Left cardiac atrium (tissue), 1 donor: ENCODE data around the genes ZNF367 and ZNF782.

GRCh38 chr9:96246222-96246583 lies 55.8 kb downstream of the HSD17B3 start:
- PRO-cap: no peak

DNA sequence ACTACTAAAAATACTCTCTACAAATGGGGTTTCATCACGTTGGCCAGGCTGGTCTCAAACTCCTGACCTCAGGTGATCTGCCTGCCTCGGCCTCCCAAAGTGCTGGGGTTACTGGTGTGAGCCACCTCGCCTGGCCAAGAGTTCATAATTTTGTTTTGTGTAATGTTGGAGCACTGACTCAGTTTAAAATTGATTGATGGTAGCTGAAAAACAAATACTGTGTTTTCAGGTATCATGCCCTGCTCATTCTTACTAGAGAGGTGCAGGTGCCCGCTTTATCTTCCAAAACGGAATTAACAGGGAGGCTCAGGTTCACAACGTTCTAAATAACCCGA lies 40.3 kb upstream of the HSD17B3 start:
- PRO-cap: no peak

- PRO-cap: bidirectional peak, plus-strand start at chr9:96418825, minus-strand start at chr9:96418370
Measured at GRCh38 chr9:96418029-96418796, at the start of gene ZNF367. Gene ZNF367, minus strand, starts transcription at chr9:96418370.

DNA sequence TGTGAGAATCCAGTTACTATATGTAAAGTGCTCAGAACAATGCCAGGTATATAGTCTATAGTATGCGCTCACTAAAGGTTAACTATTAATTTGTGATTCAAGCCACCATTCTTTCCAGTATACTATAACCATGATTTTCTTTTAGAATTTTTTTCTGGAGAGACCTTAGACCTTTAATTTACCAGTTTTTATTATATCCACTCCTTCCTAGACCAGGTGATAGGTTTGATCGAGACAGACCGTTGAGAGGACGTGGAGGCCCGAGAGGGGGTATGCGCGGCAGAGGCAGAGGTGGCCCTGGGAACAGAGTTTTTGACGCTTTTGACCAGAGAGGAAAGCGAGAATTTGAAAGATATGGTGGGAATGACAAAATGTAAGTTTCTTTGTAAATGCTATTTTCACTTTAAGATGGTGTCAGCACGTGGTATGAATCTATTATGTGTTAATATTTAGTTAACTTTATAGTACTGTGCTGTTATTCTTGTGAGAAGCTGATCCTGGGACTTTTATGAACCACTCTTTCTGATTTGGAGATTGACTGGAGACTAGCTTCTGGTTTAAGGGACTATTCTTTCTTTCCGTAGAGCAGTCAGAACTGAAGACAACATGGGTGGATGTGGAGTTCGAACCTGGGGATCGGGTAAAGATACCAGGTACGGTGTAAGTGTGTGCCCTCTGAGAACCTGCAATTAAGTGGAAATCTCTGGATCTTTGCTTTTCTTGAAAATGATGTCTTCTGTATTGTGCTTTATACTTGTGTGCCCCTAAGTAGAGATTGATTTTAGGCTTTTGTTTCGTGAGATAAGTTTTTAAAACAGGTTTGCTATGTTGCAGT lies 15.4 kb downstream of the HABP4 start:
- PRO-cap: no peak

DNA sequence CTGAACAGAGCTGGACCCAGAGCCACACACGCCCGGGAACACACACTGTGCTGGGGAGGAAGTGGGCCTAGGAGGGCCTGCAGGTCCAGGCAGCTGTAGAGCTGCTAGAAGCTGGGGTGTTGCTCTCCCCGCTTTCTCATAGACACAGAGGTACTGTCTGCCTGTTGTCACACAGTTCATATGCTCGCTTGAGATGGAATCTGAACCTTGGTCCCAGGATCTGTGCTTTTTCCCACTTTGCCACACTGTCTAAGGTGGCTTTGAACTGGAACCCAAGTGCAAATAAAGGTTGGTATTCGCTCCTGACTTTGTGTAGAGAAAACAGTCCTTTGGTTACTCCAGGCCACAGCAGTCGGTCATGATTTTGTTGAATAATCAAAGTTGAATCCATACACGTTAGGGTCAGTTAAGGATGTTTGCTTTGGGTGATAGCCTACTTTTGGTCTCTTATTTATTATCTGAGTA lies 41.1 kb downstream of the HABP4 start:
- PRO-cap: no peak

DNA sequence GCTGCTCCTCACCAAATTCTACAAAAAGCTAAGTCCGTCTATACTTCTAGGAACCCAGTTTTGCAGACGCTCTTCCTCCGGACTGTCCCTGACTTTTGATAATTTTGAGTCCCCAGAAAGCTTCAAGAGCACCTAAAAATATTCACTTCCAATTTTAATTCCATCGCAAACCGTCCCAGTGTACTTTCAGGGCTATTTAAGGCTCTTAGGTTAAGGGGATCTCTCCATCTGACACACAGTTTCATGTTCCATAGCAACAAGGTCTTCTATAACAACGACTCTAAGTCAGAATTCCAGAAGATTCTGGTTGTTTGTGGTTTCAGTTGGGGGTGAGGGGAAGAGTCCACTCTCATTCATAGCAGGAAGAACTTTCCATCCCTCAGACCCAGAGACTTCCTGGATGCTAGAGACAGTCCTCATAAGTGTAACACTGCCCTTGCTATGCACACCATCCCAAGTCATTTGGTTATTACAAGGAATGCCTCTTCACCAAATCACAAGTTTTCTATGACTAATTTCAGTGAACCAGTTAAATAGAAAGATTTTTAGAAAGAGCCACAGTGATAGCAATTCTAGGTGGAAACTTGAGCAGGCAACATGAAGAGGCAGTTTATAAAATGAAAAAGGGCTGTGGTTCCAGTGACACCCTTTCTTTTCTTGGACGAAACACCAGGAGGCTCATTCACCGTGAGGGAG lies 51.3 kb downstream of the HABP4 start:
- PRO-cap: no peak

DNA sequence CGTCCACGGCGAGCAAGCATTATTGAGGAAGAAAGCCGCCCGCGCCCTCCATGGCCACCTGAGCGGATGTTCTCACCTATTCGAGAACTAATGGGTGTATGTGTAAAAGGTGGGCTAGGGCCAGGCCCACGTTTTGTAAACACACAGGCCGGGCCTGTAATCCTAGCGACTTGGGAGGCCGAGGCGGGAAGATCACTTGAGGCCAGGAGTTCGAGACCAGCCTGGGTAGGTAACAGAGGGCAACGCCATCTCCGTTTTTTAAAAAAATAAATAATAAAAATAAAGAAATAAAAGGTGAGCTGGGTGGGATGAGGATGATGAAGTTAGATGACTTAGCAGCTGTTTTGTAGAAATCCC lies 362 bp upstream of the PRXL2C start:
- PRO-cap: no peak

GRCh38 chr9:96853326-96854086 lies 808 bp downstream of the ZNF782 start:
- PRO-cap: no peak

- PRO-cap: unidirectional peak, minus-strand start at chr9:96854343; unidirectional peak, minus-strand start at chr9:96854497
Measured at GRCh38 chr9:96854137-96854897, at the start of gene ZNF782. Gene ZNF782, minus strand, starts transcription at chr9:96854514.

- PRO-cap: no peak
Measured at GRCh38 chr9:96859828-96860149, 5.5 kb upstream of the ZNF782 start.

- PRO-cap: no peak
Measured at GRCh38 chr9:96895652-96896611, 32.7 kb upstream of the NUTM2G start.

DNA sequence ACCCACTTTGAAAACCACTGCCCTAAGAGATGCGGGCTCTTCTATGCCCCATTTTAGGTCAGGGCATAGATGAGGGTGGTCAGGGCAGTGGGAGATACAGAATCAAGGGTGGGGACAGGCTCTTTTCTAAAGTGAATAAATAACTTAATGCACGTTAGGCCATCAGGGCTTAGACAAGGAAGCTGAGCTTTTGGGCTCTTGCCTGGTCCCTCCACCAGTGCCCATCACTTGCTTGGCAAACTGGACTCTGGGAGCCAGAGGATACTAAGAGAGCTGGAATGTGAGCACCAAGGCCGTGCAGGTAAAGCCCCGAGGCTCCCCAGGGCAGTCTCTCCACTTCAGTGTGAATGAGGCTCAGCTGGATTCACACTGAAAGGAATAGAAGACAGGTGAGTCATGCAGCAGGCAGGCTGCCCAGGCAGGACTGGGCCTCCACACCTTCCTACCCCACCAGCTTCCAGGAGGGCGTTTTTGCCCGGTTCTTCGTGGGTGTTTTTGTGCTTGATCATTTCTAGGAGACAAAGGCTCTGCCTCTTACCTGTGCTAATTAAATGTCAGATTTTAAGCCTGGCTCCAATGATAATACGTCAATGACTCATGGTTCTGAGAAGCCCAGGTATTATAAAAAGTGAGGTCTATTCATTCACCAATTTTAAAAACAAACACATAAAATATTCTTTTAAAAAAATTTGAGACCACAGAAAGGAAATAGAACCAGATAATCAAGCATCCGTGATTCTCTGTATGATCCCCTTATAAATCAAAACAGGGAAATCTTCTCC lies 7.3 kb upstream of the CTSV start:
- PRO-cap: no peak

GRCh38 chr9:97503091-97503923 lies 1.8 kb downstream of the TMOD1 start:
- PRO-cap: bidirectional peak, plus-strand start at chr9:97503198, minus-strand start at chr9:97503294

GRCh38 chr9:97600537-97601084 lies 32.6 kb downstream of the TSTD2 start:
- PRO-cap: no peak

DNA sequence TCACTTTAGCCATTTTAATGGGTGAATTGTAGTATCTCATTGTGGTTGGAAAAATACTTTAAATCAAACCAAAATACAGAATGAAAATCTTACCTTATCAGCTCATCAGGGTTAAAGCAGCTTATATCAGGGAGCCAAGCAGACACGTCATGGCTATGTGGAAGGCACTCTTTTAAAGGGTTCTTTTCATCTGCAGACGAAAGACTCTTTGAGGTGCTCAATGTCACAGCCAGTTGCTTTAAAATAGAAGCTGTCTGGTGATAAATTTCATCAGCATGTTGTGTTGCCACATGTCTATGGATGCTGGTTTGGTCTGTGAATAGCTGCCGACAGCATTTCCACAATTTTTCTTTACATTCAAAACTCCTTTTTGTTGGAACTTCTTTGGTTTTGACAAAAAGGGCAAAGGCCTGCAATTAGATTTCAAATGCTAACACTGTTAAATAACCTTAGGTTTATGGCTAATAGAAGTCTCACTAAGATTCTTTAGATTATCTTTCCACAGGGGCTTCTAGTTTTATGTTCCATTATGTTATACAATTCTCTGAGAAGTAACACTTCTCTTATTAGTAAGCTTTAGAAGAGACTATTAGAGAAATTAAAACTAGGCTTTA lies 7.5 kb downstream of the TSTD2 start:
- PRO-cap: no peak

GRCh38 chr9:97634116-97634874 lies 674 bp downstream of the NCBP1 start:
- PRO-cap: no peak

DNA sequence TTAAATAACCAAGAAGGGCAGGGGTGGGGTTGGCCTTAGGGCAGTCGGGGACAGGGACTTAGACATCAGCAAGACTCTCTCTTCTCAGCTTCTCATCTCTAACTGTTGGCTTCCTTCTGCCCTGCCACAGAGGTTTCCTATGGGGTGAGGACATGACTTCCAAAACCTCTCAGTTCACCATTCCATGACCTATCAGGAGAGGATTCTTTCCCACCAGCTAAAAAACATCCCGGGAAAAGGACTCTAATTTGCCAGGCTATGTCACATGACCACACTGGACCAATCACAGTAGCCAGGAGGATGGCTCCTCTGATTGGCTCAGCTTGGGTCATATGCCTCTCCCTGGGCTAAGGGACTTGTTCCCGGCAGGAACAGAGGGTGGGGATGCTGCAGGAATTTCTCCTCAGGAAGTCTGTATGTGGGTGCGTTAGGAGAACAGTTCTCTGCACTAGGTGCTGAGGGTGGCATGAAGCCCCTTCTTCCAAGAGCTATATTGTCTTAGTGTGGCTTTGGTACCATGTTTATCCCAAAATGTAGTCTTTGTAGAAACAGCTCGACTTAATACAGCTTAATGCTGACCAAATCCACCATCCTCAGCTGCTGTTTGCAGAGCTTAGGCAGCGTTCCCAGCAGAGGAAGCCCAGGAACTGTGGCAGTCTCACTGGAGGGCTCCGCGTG lies 40.3 kb upstream of the XPA start:
- PRO-cap: no peak

- PRO-cap: no peak
Measured at GRCh38 chr9:97910133-97910718, 12.1 kb downstream of the TRMO start.

DNA sequence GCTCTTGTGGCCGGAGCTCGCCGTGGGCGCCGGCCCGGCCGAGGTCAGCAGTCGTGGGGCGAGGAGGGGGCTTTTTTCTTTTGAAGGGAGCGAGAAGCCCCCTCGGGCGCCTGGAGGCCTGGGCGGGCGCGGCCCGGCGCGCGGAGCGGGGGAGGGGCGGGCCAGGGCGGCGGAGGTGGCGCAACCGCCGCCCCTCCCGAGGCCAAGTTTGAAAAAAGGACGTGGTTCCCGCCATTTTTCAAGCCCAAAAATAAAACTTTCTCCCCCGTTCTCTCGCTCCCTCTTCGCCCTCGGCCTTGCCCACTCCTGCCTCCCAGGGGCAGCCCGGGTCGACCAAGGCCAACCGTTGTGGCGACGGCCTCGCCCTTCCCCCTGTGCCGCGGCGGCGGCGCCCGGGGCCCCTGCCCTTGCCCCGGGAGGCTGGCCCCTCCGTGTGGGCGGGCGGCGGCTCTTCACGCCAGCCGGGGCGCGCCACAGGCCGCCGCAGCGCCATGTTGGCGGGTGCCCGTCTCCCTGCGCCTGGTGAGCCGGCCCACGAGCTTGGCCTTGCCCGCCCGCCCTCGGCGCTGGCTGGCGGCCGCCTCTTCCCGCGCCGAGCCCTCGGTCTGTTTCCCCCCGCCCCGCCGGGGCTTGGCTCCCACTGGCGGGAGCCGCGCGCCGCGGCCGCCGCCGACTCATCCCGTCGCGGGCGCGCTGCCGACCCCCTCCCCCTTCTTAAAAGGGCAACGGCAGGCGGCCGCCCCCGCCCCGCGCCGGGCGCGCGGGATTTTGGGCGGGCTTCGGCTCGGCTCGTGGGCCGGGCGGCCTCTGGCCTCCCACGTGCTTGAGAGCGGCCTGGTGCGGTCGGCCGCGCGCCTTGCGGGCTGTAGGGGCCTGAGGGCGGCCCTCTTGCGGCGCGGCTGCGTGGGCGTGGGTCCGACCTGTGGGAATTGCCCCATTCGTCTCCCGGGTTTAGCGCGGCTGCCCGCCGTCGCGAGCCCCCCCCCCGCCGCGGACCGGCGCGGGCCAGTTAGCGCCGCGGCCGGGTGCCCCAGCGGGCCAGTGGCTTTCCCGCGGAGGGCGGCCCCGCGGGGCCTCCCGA lies 1.3 kb downstream of the ANP32B start:
- PRO-cap: bidirectional peak, plus-strand start at position 492 of the sequence, minus-strand start at position 147 of the sequence; bidirectional peak, plus-strand start at position 818 of the sequence, minus-strand start at position 642 of the sequence

DNA sequence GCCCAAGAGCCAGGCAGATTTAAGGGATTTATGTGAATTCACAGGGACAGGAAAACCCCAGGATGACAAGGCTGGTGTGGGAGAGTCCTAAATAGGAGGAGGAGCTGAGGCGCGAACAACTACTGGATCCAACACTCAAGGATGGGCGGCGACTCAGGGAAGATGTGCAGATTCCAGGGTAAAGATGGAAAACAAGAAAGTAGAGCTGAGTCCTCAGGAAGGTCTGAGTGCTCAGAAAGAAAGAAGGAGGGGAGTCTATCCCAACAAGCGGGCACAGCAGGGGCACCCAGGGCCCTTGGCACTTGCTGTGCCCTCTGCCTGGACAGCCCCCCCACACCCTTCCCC lies 26.9 kb downstream of the TRIM14 start:
- PRO-cap: no peak